Skeletal muscle satellite cell (primary cell): ENCODE results near the gene H2BC15.

- CAGE, long polyA plus RNA, result no peak
Observed at GRCh38 chr6:27478409-27479246, 5.7 kb upstream of the ZNF184 start.

- CAGE, long polyA plus RNA, result no peak
Observed at GRCh38 chr6:27547471-27548149, 74.7 kb upstream of the ZNF184 start.

GRCh38 chr6:27605526-27606166 is 132.7 kb upstream of the ZNF184 start:
- CAGE, long polyA plus RNA, result no peak

- CAGE, long polyA plus RNA, result no peak
Observed at GRCh38 chr6:27630544-27631734, 158.0 kb upstream of the ZNF184 start.

DNA sequence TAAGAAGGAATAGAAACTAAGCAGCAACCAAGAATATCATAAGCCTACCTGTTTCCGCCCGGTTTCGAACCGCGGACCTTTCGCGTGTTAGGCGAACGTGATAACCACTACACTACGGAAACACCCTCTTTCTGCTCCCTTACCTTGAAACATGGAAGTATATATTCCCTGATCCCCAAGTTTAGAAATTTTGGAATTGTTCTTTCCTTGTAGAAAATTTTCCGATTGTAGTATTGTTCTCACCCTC is 126.7 kb downstream of the H2BC13 start:
- CAGE, long polyA plus RNA, result no peak

DNA sequence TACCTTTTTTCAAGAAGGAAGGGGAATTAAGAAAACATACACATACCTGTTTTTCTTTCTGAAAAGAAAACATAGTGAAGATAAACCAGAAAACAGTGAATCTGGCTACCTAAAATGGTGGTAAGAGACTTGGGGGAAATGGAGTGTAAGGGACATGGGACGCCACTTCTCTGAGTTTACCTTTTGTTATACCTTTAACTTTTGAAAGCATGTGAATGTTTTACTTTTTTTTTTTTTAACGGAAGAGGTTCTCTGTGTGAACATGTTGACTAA is 28.9 kb downstream of the H2BC13 start:
- CAGE, long polyA plus RNA, result no peak

GRCh38 chr6:27838482-27839432 is at the start of gene H2BC15:
TSS of gene H2BC15 (plus strand) at chr6:27838569.
- CAGE, long polyA plus RNA, result start-site peak on the plus strand at chr6:27838547-27838584, 26 and 10 reads in 2 replicates

DNA sequence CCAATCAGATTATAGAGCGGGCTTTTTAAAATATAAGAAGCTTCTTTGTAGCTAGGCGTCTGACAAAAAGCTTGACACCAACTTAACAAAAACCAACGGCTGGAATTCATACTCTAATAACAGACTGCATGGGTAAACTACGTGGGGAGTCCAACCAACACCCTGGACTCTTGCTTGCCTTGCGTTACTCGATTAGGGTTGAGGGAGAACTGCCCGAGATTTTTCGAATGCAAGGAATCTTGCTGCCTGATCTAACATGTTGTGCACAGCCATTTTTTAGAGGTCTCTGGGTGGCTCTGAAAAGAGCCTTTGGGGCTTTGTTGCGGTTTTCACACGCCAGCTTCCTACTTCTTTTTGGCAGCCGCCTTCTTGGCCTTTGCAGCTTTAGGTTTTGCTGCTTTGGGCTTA is 879 bp downstream of the H1-5 start:
- CAGE, long polyA plus RNA, result no peak

DNA sequence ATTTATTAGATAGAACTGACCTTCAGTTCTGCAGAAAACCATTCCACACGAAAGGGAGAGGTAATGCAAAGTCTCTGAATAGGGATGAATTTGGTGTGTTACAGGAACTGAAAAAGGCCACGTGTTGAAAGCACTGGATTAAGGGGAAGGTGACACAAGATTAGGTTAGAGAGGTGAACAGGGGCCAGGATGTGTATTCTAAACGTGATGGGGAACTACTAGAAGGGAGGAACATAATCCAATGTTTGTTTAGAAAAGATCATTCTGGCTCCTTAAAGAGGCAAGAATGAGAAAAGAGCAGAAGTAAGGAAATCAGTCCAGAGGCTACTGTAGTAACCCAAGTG is 6.3 kb upstream of the ZKSCAN8 start:
- CAGE, long polyA plus RNA, result no peak

GRCh38 chr6:28155930-28156523 is 14.3 kb downstream of the ZKSCAN8 start:
- CAGE, long polyA plus RNA, result no peak

- CAGE, long polyA plus RNA, result no peak
Observed at GRCh38 chr6:28536807-28538030, 11.5 kb downstream of the GPX5 start.

DNA sequence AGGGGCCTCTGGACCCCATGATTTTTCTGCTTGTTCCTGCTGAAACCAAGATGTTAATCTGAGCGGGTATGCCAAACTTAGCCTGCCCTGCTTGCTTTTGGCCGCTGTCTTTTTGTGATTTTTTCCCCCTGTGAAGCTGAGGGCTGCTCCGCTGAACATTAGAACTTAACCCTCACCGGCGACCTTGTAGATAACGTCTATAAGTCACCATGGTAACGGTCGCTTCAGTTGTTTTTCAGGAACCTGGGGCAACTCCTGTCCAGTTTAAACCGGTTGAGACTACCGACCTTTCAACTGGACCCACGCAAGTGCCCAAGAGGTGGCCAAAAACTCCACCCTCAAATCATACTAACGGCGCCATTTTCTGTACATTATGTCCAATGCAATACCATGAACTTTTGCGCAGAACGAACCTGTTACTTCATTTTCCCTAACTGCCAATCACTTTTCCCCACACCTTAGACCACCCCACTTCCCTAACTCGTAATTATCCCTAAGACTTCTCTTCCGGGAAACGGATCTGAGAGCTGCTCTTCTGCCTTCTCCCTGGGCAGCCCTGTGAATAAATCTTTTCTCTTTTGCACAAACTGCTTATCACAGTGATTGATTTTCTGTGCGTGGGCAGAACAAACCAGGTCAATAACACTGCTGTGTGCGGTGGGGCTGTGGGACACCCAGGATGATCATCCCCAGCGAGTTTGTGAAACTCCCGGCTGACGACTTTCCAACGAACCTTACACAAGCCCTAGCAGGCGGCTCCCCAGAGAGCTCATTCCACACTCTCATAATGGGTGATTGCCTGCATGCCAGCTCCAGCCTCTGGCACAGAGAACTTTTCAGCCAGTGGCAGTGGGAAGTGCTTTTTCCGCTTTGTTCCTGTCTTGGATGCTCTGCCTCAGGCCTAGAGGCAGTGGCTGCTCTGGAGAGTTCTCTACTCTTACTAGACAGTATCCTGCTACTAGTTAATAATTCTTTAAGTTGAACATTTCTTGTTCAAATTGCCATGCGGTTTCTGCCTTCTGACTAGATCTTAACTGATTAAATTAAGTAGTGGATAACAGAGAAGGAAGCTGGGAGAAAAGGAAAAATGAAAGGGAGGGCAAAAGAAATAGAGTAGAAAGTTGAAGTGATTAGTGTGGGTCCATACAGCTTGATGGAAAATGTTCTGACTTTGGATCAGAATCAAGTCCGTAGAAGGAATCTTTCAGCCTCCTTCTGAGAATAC is 28.6 kb downstream of the GPX5 start:
- CAGE, long polyA plus RNA, result no peak

DNA sequence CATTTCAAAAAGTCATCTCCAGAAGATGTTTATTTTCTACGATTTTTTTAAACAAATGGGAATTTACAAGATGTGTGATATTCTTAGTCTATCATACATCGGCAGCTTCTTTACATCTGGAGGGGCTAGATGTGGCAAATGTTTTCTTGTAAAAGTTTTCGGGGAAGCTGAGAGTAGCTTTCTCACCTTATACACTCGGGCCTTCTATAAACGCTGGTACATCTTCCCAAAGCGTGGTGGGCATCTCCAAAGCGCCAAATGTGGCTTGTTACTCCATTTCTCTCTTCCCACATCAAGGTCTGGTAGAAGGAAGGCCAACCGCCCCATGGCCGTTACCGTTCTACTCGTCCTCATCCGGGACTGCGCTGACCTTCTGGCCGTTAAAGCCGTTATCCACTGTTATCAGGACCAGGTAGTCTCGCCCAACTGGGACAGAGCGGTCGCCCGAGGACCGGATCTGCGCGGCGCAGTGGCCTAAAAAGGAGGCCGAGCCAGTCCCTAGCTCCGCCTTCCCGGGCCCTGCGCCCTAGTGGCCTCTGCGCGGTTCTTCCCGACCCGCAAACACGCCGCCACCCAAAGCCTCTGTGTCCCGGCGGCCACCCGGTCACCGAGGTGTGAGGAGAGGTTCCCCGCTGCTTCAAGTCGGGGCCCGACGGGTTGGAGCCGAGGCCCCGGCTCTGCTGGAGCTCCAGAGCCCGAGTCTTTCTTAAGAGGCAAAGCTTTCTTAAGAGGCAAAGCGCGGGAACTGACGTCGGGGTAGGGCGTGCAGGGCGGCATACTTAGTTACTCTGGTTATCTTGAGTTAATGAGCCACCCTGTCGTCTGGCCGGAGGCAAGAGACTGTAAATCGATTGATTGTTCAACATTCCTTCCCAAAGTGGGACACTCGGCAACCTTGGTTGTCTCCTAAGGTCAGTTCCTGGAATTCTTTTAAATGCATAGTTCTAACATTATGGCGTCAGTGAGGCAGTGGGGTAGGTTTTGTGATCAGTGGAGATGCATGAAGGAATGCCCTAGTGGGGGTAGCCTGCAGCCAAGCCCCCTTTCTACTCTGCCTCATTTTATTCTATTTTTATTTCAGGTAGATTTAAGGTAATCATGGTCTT is 29.1 kb upstream of the SCAND3 start:
- CAGE, long polyA plus RNA, result no peak

GRCh38 chr6:28658050-28659015 is 71.2 kb upstream of the SCAND3 start:
- CAGE, long polyA plus RNA, result no peak

- CAGE, long polyA plus RNA, result no peak
Observed at GRCh38 chr6:28693129-28693964, 106.2 kb upstream of the SCAND3 start.

DNA sequence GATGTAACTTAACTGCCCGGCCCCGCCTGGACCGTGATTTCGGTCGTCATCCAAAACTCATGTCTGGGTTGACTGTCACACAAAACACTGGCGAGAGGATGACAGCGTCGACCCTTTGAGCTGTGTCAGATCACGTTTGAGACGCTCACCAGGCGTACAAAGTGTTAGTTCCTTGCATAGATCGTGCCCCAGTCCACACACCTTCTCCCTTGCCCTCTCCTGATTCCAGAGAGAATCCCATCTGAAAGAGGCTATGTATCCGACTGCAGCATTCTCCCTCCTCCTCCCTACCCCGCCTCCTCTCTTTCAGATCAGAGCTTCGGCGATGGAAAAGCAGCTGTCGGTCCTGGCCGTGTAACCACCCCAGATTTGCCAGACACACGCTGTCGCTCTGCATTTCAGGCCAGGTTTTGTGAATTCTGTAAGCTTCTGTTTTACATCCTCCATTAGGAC is 106.9 kb upstream of the SCAND3 start:
- CAGE, long polyA plus RNA, result no peak

- CAGE, long polyA plus RNA, result no peak
Observed at GRCh38 chr6:28838093-28838456, 85.7 kb downstream of the TRIM27 start.

- CAGE, long polyA plus RNA, result no peak
Observed at GRCh38 chr6:28871865-28872712, 51.7 kb downstream of the TRIM27 start.

DNA sequence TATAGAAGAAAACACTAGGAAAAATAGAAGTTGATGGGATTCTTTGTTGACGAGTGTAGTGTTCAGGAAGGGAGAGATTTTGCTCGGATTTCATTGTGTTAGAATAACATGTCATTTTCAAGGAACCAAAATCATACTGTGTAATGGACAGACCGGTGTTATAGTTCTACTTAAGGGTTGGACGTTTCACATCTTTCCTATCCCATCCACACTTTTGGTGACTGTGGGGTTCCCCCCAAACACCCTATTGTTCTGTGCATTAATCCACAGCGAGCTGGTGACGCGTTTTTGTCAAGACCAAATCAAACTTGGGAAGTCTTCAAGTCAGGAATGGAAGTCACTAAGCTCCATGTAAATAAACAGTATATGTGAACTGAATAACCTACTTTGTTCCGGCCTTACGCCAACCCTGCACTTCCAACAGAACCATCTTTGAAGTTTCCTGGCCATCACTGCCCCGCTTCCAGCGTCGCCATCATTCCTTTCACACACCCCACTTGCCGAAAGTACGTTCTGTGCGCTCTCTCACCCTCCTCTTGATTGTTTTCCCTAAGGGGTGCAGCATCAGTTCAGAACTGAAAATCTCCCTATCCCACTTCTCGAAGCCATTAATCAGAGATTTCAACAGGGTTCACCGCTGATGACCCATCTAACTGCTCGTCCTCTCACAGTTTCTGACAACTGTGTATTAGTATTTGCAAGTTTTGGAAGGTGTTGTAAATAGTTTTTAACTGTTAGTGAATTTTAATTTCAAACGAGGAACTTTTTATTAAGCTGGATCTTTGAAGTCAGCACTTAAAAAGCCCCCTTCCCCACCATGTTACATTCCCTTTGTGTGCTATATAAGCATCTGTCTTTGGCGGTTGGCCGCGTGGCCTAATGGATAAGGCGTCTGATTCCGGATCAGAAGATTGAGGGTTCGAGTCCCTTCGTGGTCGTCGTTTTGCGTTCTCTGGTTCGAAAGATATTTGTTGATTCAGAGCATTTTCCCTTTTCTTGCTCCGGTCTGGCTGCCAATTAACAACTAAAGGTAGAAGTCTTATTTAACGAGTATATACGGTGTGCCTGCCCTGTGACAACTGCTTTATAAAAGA is 42.9 kb downstream of the TRIM27 start:
- CAGE, long polyA plus RNA, result no peak

DNA sequence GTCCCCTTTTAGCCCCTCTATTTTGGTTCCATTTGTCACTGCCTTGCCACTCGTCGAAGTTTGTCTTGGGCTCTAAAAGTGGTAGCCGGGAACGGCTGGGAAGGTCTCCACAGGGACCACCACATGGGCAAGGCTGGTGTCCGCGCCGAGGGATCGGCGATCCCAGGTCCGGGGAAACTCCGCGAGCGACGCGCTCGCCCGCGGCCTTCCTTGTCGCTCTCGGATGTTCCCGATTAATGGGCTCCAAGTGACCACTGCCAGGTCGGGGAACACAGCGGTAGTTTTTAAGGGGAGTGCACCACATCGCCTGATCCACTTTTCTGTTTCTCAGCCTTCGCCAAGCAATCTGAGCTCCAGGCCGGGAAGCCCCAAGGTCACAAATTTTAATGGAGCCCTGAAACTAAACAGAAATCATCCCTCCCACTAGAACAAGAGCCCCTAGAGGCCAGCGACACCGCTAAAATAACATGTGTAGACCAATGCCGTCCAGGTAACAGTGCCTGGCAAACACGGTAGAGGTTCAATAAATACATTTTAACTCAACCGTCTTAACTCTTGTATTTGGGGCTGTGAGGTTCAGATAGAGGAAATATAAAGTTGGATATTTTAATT is 26.9 kb downstream of the TRIM27 start:
- CAGE, long polyA plus RNA, result no peak